NALM6 (cell line): ENCODE measurements around the genes MAP4K2 and BATF2.

- PRO-cap: no peak
These were observed 7.0 kb upstream of the SF1 start for GRCh38 chr11:64785345-64785733.

DNA sequence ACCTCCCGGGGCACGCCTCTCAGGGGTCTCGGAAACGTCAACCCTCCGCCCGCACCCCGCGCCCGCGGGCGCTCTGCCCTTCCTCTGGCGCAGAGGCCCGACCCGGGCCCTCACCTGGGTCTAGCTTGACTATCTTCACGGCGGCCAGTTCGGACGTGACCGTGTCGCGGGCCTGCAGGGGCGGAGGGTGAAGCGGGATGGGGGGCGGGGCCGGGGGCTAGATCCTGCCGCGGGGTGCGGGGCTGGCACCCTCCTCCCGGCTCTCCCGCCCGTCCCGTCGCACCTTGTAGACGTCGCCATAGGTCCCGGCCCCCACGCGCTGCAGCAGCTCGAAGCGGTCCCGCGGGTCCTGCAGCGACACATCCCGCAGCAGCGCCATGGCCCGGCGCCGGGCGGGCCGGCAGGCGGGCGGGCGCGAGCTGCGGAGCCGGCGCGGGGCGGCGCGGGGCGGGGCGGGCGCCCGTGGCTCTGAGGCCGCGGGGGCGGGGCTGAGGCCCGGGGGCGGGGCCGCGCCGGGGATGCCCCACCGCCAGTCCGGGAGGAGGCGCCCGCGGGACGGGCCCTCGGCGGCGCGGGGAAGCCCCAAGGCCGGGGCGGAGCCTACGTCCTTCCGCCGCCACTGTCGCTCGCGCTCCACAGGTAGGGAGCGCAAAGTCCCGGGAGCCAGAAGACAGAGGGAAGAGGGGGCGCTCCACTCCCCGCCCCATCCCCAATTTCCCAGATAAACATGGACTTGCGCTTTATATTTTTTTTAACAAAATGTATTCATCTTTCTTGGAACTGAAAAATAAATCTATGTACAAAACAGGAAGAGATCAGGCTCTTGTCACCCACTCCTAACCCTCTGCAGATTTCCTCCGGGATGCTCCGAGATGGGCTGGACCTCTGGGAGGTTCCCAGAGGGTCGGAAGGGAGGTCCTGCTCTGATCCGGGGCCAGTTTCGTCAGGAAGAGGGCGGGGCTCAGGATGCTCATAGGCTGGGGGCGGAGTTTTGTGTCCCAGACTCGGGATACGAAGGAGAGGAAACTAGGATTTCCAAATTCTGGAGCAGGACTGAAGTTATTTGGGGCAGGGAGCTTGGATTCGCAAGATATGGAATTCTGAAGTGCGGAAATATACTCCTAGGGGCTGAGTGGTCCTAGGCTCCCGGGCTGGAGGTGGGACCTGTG is at the start of gene MAP4K2:
Gene MAP4K2 (minus strand): TSS at position 444 of the 1,169 bp plus-strand sequence.
- PRO-cap: no peak

- PRO-cap: no peak
These were observed 13.5 kb upstream of the MEN1 start for GRCh38 chr11:64823467-64824678.

GRCh38 chr11:64848674-64849213 is 4.3 kb upstream of the CDC42BPG start:
- PRO-cap: no peak

GRCh38 chr11:64863656-64864209 is 14.7 kb downstream of the EHD1 start:
- PRO-cap: no peak

DNA sequence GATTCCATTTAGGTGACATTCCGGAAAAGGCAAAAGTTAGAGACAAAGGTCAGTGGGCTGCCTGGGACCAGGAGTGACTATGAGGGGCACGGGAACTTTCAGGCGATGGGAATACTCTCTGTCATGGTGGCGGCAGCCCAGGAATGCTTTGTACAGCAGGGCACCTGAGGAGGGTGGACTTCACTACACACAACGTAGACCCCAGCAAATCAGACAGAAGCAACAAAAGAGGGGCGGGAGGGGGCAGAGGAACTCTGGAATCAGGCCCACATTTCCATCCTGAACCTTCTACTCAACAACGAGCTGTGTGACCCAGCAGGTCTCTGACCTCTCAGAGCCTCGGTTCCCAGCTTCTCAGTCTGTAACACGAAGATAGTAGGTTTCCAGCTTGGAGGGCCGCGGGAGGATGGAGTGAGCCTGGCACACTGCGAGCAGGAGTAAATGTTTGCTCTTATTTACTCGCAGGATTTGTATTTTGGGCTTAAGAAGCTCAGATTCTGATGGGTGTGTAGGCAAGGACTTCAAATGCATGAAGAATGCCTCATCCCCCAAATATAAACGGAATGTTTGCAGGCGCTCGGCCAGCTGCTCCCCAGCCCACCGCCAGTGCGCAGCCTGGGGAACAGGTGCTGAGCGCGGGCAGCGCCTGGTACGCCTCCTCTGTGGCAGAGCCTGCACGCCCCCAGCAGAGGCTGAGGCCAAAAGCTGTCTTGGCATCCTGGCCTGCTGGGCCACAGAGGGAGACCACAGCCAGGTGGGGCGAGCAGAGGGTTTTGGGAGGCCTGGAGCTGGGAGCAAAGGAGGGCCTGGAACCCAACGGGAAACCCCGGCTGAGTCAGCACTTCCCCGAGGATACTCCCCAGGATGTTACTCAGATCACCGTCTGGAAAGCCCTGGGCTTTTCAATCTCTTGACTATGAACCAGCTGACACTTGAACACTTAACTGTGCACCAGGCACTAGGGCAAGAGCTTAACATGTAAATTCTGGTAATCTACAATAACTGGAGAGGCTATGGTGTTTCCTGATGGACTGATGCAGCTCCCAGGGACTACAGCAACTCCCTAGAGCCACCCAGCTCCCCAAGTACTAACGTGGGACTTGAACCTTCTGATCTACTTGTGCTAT is 9.5 kb downstream of the EHD1 start:
- PRO-cap: no peak

DNA sequence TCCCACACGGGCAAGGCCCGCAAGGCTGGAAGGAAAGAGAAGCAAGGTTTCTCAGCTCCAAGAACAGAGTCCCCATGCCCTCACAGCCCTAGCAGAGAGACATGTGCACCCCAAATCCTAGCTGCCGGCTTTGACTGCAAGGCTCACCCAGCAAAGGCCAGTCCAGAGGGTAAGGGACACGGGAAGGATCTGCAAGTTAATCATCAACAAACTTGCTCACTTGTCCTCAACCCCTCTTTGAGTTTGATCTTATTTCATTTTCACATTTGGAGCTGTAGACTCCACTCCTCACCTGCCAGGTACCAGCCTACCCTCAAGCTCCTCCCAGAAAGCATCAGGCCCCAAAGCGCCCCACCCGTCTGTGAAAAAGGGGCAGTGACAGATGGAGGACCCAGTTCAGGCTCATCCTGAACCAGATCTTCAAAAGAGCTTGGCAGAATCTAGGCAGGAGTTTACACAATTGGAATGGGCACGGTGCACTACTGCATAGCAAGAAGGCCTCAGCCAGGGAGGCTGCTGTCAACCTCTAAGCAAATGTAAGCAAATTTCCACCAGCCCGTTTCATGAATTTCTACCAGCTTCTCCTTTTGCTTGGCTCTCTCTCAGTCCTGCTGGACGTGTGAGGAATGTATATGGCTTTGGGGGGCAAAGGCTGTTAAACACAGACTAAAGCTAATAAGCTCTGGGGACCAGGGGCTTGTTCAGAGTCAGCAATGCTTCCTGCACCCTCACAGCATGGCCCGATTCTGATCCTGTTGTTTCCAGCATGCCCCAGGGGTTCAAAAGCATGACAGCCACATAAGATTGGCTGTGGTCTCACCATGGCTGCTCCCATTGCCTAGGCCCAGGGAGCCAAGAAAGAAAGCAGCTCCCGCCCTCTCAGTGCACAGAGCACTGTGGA is 5.4 kb downstream of the EHD1 start:
- PRO-cap: no peak

- PRO-cap: no peak
These were observed 16.4 kb upstream of the EHD1 start for GRCh38 chr11:64894710-64895346.

- PRO-cap: no peak
These were observed 15.1 kb downstream of the ATG2A start for GRCh38 chr11:64901722-64902452.

- PRO-cap: no peak
These were observed 2.7 kb downstream of the GPHA2 start for GRCh38 chr11:64932959-64933441.

- PRO-cap: no peak
These were observed 608 bp downstream of the MAJIN start for GRCh38 chr11:64971320-64971680.

- PRO-cap: no peak
These were observed at the start of gene BATF2 for GRCh38 chr11:64996693-64997332. Gene BATF2 (minus strand): TSS chr11:64996971.

GRCh38 chr11:64998699-64999801 is 2.3 kb upstream of the BATF2 start:
- PRO-cap: no peak

DNA sequence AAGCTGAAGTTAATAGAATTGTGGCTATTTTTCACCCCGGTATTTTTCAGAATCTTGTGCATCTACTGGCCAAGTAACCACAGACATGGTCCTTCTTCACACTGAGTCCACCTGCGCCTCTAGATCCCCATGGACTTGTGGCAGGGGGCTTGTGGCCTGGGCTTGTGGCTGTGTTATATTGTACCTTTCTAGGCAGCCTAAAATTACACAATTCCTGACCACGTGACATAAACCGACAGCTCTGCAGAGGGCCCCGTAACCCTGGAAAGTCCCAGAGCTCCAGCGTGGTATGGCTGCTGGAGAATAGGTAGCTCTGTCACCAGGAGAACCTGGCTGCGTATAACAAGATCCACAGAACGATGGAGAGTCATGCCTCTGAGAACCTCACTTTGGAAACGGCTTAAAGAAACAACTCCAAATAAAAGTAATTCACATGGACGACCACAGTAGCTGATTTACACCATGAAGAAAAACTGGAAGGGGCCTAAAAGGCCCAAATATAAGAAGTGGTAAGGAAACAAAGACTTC is 11.0 kb upstream of the NAALADL1 start:
- PRO-cap: no peak

DNA sequence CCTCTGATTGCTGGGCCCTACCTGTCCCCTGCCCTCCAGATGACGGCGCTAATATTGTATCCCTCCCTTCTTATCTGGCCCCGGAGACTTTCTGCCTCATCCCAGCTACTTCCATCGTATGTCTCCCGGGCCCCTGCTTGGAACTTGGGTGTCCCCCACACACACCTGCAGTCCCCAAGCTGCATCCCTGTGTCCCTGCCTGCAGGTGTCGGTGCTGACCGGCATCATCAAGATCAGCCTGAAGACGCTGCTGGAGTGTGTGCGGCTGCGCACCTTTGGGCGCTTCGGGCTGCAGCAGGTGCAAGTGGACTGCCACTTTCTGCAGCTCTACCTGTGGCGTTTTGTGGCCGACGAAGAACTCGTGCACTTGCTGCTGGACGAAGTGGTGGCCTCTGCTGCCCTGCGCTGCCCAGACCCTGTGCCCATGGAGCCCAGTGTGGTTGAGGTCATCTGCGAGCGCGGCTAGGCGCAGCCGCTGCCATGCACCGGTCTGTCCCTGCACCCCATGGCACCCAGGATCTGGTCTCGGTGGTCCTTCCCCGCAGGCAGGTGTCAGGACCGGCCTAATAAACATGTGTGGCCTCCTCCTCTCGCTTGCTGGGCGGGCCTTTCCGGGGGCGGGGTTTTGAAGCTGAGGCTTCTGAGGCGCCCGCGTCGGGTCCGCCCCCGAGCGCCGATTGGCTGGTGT is 406 bp upstream of the TM7SF2 start:
- PRO-cap: bidirectional peak, plus-strand start outside the sequence, minus-strand start at position 572 of the sequence

GRCh38 chr11:65121293-65121962 is 506 bp downstream of the FAU start:
- PRO-cap: no peak

DNA sequence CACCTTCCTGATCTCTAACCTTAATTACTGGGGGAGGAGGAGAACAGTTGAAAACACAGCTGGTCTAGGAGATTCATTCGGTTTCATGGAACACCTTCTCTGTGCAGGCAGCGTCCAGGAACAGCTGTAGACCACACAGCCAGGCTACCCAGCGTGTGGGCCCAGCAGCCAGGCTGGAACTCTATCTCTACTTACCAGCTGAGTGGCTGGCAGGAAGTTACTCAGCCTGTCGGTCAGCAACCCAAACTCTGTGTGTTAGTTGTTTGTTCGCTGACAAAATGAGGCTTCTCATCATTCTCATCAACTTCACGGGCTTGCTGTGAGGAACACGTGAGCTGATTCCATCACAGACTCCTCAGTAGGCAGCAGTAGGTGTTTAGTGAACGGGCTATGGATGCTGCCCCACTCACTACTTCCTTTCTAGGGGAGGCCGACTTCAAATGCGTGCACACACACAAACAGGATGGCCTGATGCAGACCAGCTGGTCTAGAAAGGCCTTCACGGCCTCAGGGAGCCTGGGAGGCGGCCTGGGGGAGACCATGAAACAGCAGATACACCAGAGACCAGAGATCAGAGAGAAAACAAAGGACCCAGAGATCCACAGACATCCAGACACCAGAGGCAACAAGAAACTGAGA is 849 bp upstream of the SPDYC start:
- PRO-cap: no peak

GRCh38 chr11:65205910-65207066 is 24.6 kb downstream of the CAPN1 start:
- PRO-cap: no peak

- PRO-cap: no peak
These were observed 31.7 kb downstream of the CAPN1 start for GRCh38 chr11:65213096-65214079.

DNA sequence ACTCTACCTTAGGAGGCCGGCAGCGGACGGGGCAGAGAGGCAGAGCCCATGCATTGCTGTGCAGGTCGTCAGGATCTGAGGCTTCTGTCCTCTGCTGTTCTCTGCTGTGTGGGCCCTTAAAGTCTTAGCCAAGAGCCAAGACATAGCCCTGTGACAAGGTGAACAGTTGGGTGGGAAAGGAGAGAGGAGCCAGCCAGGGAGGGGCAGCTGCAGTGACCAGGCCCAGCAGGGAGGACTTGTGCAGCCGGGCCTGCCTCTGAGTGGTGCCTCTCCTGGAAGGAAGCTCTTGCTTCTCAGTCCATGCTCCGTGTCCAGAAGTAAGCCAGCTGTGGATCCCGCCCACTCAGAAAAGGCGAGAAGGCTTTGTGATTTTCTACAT is 17.5 kb upstream of the CDC42EP2 start:
- PRO-cap: no peak